T-cell (primary cell): ENCODE measurements around the genes COX6A1, COQ5, POP5 and P2RX7.

GRCh38 chr12:120078666-120079532 is 37.7 kb downstream of the RAB35 start:
- PRO-cap, 7 experiments = no peak in any of the 7 experiments

DNA sequence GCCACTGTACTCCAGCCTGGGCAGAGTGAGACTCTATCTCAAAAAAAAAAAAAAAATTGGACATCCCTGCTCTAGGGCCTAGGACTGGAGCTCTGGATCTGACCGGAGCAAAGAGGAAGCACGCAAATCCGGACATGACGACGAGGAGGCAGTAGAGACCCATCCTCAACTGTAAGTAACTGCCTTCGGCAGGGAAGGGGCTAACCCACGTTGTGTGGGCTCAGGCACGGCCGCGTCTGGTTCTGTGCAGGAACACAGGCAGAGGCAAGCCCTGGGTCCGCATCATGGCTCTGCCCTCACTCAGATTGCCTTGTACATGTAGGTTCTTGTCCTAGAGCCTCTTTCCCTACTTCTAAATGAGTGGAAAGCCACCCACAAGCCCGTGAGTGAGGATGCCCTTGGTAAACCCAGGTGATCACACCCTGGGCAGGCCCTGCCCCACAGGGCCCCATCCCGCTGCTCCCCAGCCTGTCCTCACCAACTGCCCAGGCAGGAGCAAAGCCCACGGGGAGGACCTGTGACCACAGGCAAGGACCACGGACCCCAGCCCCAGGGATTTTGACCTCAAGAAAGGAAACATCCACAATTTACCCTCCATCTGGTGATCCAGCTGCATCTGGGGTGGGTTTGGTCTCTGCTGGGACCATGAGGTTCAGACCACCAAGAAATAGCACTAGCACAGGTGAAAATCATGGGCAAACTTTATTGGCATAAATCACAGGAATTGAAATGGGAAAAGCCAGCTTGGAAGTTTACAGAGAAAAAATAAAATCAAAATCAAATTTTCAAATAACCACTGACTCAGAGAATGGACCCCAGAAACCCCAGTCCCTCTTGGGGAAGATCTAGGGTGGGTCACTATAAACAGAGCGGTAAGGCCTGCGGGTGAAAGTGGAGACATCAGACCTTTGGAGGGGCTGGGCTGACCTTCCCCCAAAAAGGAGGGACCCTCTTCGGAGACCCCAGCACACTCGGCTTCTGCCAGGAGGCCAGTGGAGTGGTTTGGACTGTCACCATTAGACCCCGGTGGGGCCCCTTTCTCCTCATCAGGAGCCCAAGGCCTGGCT is 9.2 kb upstream of the RPLP0 start:
- PRO-cap, 7 experiments = no peak in any of the 7 experiments

GRCh38 chr12:120225685-120226818 is 25.1 kb upstream of the RPLP0 start:
- PRO-cap, 7 experiments = no peak in any of the 7 experiments

- PRO-cap, 7 experiments = no peak in any of the 7 experiments
Observed at GRCh38 chr12:120241287-120241975, 24.1 kb downstream of the PXN start.

GRCh38 chr12:120253353-120253848 is 12.1 kb downstream of the PXN start:
- PRO-cap, 7 experiments = peak in 7 of 7 experiments; most common plus-strand start chr12:120253512 (in 3); most common minus-strand start chr12:120253442 (in 4)

- PRO-cap, 7 experiments = peak in 7 of 7 experiments; most common plus-strand start chr12:120438113 (in 7); most common minus-strand start chr12:120437975 (in 3)
Observed at GRCh38 chr12:120437700-120438766, at the start of gene COX6A1. COX6A1 (plus strand) TSS chr12:120438113.

GRCh38 chr12:120528780-120529634 is at the start of gene COQ5:
COQ5 (minus strand) TSS chr12:120529158.
- PRO-cap, 7 experiments = peak in 7 of 7 experiments; most common plus-strand start chr12:120529188 (in 6); most common minus-strand start chr12:120529155 (in 7)

GRCh38 chr12:120554235-120555187 is 20.4 kb downstream of the RNF10 start:
- PRO-cap, 7 experiments = no peak in any of the 7 experiments

- PRO-cap, 7 experiments = peak in 1 of 7 experiments; most common plus-strand start chr12:120580366 (in 1)
Observed at GRCh38 chr12:120580127-120580602, 1.0 kb downstream of the POP5 start.

GRCh38 chr12:120580603-120581845 is at the start of gene POP5:
POP5 (minus strand) TSS chr12:120581402.
- PRO-cap, 7 experiments = peak in 7 of 7 experiments; most common plus-strand start chr12:120581574 (in 3); most common minus-strand start chr12:120581402 (in 7)

DNA sequence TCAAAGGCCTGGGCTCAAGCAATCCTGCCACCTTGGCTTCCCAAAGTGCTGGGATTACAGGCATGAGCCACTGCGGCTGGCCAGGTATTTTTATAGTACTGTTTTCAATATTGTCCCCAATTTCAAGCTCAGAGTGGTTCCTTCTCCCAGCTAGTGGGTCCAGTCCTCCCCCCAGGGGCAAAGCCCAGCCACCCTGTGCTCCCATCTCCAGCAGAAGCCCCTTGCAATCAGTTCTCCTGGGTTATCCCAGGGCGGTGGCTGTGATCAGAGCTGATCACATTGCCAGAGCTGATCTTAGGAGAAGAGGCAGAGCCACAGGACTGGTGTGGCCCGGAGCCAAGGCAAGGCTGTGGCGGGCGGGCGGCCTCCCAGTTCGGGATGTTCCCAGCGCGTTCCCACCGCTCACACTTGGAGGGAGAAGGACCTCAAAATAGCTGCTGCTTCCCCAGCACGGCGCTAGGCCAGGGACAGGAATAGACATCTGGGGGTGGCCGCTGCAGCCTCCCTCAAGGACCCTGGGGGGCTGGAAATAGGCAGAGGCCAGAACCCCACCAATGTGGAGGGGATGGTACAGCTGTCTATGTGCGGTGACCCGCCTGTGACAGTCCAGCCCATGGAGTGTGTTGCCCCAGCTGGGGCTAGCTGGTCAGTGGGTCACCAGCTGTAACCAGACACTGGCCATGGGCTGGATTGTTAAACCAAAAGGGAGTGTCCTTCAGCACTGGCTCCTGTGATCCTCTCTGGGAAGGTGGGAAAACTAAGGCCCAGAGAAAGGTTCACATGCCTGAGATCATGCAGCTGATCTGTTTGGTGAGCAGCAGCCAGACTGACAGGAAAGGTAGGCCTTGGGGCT is 7.8 kb upstream of the POP5 start:
- PRO-cap, 7 experiments = no peak in any of the 7 experiments

GRCh38 chr12:120653932-120654505 is 13.6 kb downstream of the CABP1 start:
- PRO-cap, 7 experiments = no peak in any of the 7 experiments

DNA sequence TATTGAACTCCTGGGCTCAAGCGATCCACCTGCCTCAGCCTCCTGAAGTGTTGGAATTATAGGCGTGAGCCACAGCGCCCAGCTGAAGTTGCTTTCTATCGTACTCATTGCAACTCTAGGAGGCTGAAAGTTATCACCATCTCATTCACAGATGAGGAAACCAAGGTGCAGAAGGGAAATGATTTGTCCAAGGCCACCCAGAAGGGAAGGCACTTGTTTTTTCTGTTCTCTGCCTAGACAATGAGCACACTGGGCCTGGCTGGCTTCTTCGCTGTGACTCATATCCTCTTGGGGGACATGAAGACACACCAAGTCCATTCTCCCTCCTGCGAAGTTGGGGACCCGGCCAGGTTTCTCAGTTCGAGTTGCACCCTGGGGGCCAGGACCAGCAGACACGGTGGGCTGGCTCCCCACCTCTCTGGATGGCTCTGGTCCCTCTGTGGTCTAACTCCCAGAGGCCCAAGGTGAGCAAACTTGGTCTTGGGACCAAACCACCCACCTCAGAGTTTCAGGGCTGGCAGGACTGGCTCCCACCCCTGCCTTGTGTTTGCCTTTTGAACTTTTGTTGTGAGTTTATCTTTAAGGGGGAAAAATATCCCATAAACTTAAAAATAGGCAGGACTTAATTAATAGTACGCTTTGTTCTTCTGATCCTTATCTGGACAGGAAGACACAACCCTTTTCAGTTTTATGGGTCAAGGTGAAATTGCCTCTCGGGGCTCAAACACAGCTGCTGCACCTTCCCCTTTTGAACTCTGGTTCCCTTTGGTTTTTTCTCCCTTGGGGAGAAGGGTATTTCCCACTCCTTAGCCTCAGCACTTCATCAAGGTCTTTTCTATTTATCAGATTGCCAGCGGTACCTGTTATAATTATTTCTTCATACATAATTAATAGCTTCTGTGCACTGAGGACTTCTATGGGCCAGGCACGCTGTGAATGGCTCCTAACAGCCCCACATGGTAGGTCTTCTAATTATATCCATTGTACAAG is 9.0 kb upstream of the MLEC start:
- PRO-cap, 7 experiments = no peak in any of the 7 experiments

GRCh38 chr12:120688655-120689313 is 1.8 kb downstream of the MLEC start:
- PRO-cap, 7 experiments = no peak in any of the 7 experiments

- PRO-cap, 7 experiments = no peak in any of the 7 experiments
Observed at GRCh38 chr12:120696145-120697223, 9.5 kb downstream of the MLEC start.

DNA sequence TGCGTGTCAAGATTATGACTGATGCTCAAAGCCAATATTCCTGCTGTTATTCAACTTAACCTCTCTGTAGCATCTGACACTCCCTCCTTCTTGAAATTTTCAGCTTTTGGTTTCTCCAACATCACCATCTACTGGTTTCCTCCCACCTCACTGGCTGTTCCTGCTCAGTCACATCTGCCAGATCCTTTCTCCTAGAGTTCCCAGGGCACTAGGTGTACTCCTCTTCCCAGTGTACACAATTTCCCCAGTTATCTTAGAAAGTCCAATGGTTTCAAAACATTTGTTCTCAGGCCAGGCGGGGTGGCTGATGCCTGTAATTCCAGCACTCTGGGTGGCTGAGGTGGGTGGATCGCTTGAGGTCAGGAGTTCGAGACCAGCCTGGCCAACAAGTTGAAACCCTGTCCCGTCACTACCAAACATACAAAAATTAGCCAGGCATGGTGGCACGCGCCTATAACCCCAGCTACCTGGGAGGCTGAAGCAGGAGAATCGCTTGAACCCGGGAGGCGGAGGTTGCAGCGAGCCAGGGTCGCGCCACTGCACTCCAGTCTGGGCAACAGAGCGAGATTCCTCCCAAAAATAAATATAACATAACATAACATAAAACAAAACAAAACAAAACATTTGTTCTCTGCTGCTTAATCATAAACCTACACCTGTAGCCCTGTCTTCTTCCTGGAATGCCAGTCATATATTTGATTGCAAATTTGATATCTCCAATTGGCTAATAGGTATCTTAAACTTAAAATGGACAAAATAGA is 60.6 kb downstream of the SPPL3 start:
- PRO-cap, 7 experiments = no peak in any of the 7 experiments

DNA sequence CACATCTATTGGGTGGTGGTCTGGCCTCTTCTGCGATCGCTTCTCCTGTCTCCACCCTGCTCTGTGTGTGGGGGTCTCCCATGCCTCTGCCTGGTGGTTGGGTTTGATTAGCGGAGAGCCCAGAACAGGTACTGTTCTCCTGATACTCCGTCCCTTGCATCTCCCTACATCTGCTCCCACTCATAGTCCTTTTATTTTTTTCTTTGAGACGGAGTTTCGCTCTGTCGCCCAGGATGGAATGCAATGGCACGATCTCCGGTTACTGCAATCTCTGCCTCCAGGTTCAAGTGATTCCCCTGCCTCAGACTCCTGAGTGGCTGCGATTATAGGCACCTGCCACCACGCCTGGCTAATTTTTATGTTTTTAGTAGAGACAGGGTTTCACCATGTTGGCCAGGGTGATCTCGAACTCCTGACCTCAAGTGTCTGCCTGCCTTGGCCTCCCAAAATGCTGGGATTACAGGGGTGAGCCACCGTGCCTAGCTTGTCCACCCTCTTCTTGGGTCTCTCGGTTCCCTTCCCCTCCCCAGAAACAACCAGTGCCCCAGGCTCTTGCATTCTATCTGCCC is 13.2 kb upstream of the HNF1A start:
- PRO-cap, 7 experiments = no peak in any of the 7 experiments

- PRO-cap, 7 experiments = no peak in any of the 7 experiments
Observed at GRCh38 chr12:120984183-120984920, 6.0 kb downstream of the HNF1A start.

- PRO-cap, 7 experiments = no peak in any of the 7 experiments
Observed at GRCh38 chr12:121047535-121047951, 8.5 kb upstream of the OASL start.

DNA sequence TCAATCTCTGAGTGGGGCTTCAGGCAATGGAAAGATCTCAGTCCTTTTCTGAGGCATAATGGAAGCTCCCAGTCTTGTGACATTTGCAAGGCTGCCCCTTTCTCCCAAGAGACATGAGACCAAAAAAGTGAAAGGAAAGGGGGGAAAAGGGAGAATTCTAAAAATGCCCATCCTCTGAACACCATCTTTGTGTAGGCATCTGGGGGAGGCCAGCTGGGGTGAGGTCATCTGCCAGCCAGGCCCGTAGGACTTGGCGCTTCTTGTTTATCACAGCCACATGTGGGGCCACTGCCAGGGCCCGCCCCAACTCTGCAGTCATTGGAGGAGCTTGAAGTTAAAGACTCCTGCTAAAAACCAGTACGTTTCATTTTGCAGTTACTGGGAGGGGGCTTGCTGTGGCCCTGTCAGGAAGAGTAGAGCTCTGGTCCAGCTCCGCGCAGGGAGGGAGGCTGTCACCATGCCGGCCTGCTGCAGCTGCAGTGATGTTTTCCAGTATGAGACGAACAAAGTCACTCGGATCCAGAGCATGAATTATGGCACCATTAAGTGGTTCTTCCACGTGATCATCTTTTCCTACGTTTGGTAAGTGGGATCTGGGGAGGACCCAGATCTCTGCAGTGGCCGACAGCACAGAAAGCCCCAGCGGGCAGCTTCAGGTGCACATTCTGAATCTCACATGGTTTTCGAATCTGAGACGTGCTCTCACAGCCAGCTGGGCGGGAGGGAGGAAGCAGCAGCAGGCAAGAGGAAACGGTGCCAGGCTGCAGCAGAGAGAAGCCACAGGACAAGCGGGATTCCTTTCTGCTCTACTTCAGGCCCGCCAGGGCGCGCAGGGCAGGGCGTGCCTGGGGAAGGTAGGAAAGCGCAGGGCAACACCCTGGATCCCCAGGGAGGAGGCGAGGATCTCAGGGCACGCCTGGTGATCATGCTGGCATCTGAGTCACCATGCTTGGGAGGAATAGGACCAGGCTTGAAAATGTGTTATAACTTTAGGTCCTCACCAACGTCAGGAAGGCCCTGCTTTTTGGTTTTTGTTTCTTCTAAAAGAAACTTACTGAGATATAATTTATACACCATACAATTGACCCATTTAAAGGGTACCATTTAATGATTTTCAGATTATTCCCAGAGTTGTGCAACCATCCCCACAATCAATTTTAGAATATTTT is at the start of gene P2RX7:
P2RX7 (plus strand) TSS at position 363 of the 1,169 bp plus-strand sequence.
- PRO-cap, 7 experiments = peak in 1 of 7 experiments; most common plus-strand start position 367 of the sequence (in 1); most common minus-strand start position 252 of the sequence (in 1)